Liver (tissue), 9 donors: Measurements from ENCODE around the genes VPREB1, DDTL, DDT and GSTT4.

- PRO-cap, 5 experiments, result no peak in any of the 5 experiments
- RAMPAGE, long total RNA, 2 experiments, result no peak in any of the 2 experiments
- RRBS, result no CpG with 5 or more reads among the region's 18 CpGs
Observed at GRCh38 chr22:21958338-21959102, 5.9 kb upstream of the PPM1F start.

GRCh38 chr22:22110783-22111703, 128.5 kb upstream of the TOP3B start:
- PRO-cap, 5 experiments, result peak in 1 of 5 experiments; most common minus-strand start chr22:22111246 (in 1)
- RAMPAGE, long total RNA, 2 experiments, result no peak in any of the 2 experiments
- RRBS, result no CpG with 5 or more reads among the region's 8 CpGs

GRCh38 chr22:22244446-22244994, at the start of gene VPREB1:
TSS of gene VPREB1 (plus strand) at chr22:22244786.
- PRO-cap, 5 experiments, result no peak in any of the 5 experiments
- RAMPAGE, long total RNA, 2 experiments, result no peak in any of the 2 experiments
- RRBS, result no CpG with 5 or more reads among the region's 15 CpGs

- PRO-cap, 5 experiments, result no peak in any of the 5 experiments
- RAMPAGE, long total RNA, 2 experiments, result no peak in any of the 2 experiments
- RRBS, result no CpG with 5 or more reads among the region's 3 CpGs
Observed at GRCh38 chr22:22286106-22286949, 41.7 kb downstream of the VPREB1 start.

GRCh38 chr22:22322325-22322761, 77.8 kb downstream of the VPREB1 start:
- PRO-cap, 5 experiments, result no peak in any of the 5 experiments
- RAMPAGE, long total RNA, 2 experiments, result no peak in any of the 2 experiments
- RRBS, result no CpG with 5 or more reads among the region's 6 CpGs

DNA sequence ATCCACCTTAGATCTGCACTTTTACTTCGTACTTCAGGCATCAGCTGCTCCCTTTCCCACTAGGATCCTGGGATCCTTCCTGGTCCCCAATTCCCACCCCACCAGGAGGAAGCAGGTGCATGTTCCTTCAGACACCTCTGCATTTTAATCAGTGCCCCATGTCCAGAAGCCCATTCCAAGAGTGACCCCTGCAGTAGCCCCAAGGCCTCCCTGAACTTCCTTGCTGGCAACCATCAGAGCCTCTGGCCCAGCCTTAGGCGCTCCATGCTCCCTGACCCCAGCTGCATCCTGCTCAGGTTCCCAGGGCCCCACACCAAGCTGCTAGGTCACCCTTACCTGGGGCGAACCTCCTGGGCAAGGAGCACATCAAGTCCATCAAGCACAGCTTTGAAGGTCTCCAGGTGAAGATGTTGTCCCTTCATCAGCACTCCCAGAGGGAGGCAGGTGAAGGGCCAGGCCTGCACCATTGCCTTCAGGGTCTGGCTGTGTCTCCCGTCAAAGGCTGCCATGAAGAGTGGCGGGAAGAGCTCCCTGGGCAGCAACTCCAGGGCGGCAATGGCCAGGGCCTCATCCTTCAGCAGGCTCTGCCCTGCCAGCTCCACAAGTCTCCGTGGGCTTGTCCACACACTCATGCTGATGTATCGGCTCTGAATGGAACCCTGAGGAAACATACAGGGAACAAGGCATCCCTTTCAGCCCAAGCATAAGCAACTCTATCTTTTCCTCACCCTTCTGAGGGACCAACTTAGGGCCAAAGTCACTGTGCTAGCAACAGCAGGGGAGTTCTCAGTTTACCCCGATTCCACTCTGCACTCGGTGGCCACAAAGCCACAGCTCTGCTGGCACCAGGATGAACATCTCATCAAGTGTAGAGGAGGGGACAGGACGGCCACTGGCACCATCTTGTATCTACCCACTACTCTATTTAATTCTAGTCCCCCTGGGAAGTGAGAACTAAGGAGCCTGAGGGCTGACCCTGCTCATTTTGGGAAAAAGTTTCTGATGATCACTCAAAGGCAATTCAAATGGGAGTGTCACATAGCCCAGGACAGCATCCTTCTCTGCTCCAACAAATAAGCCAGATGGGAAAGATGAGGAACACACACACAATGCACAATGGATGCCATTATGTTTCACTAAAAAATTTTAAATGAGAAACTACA, 8.3 kb downstream of the PRAME start:
- PRO-cap, 5 experiments, result no peak in any of the 5 experiments
- RAMPAGE, long total RNA, 2 experiments, result no peak in any of the 2 experiments
- RRBS, result no CpG with 5 or more reads among the region's 11 CpGs

- PRO-cap, 5 experiments, result no peak in any of the 5 experiments
- RAMPAGE, long total RNA, 2 experiments, result no peak in any of the 2 experiments
- RRBS, result 76% methylated on average over 2 of the region's 6 CpGs
Observed at GRCh38 chr22:22720717-22721412, 76.5 kb downstream of the GGTLC2 start.

GRCh38 chr22:22849803-22850232, 37.8 kb upstream of the IGLL5 start:
- PRO-cap, 5 experiments, result no peak in any of the 5 experiments
- RAMPAGE, long total RNA, 2 experiments, result no peak in any of the 2 experiments
- RRBS, result no CpG with 5 or more reads among the region's 2 CpGs

DNA sequence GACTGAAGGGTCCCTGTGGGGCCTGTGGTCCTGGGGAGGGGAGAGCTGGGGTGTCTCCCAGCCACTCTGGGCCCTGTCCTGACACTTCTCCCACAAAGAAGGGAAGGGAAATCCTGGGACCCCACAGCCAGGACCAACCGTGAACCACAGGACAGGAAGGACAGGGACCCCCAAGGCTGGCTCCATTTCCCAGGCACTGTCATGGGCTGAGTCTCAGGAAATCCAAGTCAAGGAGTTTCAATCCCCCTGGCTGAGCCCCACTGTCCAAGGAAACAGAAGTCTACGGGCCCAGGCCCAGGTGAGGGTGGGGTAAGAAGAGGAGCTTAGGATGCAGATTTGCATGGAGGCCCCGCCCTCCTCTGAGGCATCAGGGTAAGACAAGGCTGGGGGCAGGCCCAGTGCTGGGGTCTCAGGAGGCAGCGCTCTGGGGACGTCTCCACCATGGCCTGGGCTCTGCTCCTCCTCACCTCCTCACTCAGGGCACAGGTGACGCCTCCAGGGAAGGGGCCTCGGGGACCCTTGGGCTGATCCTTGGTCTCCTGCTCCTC, 31.4 kb upstream of the IGLL5 start:
- PRO-cap, 5 experiments, result no peak in any of the 5 experiments
- RAMPAGE, long total RNA, 2 experiments, result no peak in any of the 2 experiments
- RRBS, result no CpG with 5 or more reads among the region's 7 CpGs

- PRO-cap, 5 experiments, result no peak in any of the 5 experiments
- RAMPAGE, long total RNA, 2 experiments, result no peak in any of the 2 experiments
- RRBS, result no CpG with 5 or more reads among the region's 19 CpGs
Observed at GRCh38 chr22:23197663-23198629, 17.6 kb downstream of the BCR start.

DNA sequence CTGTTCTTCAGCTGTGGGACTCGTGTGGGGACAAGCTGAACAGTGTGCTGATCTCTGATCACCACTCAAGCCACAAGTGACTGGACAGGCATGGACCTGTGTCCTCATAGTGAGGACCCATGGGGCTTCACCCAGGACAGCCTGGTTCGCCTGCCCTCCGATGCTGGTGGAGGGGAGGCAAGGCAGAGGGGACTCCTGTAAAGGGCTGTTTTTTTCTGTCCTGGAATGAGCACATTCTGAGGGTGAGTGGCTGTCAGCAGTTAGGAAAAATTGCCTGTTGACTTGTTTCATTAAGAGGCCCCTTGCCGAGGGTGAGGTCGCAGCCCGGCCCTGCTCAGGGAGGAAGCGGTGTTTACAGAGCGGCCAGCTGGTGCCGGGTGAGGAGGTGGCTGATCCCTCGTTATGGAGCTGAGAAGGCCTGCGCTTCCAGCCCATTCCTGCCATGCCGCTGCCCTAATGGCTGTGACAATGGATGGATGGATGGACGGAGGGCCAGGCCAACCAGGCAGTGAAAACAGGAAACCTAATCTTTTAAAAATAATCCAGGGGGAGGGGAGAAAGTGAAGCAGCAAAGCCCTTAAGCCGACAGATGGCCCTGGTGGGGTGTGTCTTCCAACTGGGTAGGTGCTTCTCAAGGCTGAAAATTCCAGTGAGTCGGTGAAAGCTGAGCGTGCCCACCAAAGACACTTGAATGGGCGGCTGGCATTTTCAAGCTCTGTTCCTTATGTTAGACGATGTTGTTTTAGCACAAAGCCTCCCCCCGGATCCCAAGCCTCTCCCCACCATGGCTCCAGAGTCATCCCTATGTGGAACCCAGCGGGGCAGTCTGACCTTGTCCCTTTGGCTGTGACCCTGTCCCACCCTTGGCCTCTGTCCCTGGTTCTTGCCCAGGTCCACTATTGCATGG, 38.5 kb downstream of the BCR start:
- PRO-cap, 5 experiments, result no peak in any of the 5 experiments
- RAMPAGE, long total RNA, 2 experiments, result no peak in any of the 2 experiments
- RRBS, result 27% methylated on average over 4 of the region's 20 CpGs

DNA sequence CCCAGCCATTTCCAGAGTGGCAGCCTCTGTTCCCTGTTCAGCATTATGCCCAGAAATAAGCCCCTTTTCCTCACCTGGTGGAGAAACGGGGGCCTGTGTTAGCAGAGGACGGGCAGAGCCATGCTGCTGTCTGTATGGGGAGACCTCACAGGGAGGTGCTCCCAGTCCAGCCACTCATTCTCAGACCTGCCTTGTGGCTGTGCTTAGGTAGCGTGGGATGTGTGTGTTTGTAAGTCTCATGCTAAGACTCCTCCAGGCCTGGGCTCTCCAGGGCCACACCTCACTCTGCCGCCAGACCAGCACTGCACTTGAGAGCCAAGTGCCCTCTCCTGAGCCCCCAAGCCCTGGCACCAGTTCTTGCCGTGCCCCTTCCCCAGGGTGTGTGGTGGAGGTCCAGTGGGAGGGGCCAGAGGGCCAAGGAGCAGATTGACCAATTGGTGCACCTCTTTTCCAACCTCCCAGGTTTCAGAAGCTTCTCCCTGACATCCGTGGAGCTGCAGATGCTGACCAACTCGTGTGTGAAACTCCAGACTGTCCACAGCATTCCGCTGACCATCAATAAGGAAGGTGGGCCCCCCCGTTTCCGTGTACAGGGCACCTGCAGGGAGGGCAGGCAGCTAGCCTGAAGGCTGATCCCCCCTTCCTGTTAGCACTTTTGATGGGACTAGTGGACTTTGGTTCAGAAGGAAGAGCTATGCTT, 108.9 kb downstream of the BCR start:
- PRO-cap, 5 experiments, result no peak in any of the 5 experiments
- RAMPAGE, long total RNA, 2 experiments, result no peak in any of the 2 experiments
- RRBS, result no CpG with 5 or more reads among the region's 10 CpGs

DNA sequence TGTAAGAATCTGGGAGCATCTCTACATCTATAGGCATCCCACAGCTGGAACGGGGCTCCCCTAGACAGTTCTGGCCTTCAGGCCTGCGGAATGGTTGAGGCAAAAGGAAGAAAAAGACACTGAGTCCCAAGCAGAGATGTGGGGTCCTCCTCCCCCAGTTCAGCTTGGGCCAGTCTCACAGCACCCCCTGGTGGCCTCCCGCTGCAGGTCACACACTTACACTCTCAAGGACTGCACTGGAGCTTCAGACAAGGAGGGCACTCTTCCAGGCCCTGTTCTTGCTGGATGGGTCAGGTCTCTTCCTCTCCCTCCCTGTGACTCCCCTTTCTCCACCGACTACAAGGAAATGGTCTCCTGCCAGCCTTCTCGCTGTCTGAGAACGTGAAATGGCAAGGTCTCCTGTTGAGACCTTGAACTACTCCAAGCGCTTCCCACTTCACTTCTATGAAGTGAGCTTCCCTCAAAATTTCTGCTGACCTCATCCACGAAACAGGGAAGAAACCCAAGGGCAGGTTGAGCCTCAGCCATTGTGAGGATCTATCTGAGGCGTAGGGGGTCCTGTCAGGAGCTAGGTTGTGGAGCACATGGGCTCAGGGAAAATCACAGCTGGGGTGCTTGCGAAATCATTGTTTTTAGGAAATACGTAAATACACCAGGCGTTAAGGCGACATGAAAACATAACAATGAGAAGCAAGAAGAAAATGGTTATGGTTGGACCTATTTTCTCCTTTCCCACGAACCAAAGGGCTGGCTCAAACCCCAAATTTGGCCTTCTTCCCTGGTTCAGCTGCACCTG, 11.2 kb upstream of the IGLL1 start:
- PRO-cap, 5 experiments, result no peak in any of the 5 experiments
- RAMPAGE, long total RNA, 2 experiments, result no peak in any of the 2 experiments
- RRBS, result no CpG with 5 or more reads among the region's 14 CpGs

GRCh38 chr22:23688480-23689115, 2.2 kb upstream of the RGL4 start:
- PRO-cap, 5 experiments, result no peak in any of the 5 experiments
- RAMPAGE, long total RNA, 2 experiments, result no peak in any of the 2 experiments
- RRBS, result no CpG with 5 or more reads among the region's 10 CpGs

DNA sequence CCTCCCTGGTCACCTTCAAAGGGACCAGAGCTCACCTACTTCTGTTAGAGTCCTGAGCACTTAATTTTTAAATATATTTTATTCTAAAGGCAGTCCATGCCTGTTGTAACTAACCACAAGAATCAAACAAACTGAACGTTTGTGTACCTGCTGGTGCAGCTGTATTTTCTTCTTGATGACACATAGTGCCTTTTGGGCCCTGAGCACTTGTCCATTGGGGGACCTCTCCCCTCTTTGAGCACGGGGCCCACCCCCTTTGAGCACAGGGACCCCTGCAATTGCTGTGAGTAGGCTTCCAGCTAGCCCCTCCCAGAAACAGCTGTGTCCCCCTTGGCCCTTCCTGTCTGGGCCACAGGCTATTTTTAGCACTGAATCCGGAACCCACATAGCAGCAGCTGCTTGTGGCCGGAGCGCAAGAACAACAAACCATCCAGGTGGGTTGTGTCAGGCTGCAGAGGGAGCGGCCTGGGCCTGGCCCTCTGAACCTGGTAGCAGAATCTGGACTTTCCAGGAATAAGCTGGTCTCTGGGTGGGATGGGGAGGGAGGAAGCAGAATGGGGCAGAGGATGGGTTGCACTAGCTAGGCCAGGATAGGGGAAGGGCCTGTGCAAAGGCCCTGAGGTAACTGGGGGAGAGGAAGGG, 5.6 kb upstream of the DERL3 start:
- PRO-cap, 5 experiments, result no peak in any of the 5 experiments
- RAMPAGE, long total RNA, 2 experiments, result no peak in any of the 2 experiments
- RRBS, result no CpG with 5 or more reads among the region's 6 CpGs

DNA sequence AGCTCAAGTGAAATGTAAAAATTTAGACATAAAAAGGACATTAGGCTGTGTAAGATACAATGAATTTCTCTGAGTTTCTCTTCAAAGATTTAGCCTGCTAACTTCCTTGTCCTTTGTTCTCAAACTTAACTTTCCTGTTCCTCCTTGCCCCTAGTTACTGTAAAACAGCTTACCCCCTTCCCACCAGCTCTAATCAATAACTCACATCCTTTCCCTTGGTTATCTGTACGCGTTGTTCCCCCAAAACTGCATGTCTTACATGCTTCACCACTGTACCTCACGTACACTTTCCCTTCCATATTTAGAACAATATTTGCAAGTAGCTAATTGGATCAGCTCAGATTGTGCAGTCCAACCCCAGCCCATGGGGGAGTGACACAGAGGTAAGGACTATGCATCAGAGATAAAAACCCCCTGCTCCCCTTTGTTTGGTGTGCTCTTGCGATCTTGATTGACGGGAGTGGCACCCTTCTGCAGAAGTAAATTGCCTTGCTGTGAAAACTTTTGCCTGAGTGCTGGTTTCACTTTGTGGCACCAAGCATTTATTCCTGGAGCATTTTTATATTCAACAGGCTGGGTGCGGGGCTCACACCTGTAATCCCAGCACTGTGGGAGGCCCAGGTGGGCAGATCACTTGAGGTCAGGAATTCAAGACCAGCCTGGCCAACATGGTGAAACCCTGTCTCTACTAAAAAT, 30.9 kb downstream of the MIF start:
- PRO-cap, 5 experiments, result no peak in any of the 5 experiments
- RAMPAGE, long total RNA, 2 experiments, result no peak in any of the 2 experiments
- RRBS, result no CpG with 5 or more reads among the region's 6 CpGs

GRCh38 chr22:23966727-23967136, at the start of gene DDTL:
TSS of gene DDTL (plus strand) at chr22:23966888.
- PRO-cap, 5 experiments, result no peak in any of the 5 experiments
- RAMPAGE, long total RNA, 2 experiments, result start-site peak on the plus strand in 1 of 2 experiments, at chr22:23966902-23966908 at its widest, 19 reads per replicate
- RRBS, result no CpG with 5 or more reads among the region's 33 CpGs

DNA sequence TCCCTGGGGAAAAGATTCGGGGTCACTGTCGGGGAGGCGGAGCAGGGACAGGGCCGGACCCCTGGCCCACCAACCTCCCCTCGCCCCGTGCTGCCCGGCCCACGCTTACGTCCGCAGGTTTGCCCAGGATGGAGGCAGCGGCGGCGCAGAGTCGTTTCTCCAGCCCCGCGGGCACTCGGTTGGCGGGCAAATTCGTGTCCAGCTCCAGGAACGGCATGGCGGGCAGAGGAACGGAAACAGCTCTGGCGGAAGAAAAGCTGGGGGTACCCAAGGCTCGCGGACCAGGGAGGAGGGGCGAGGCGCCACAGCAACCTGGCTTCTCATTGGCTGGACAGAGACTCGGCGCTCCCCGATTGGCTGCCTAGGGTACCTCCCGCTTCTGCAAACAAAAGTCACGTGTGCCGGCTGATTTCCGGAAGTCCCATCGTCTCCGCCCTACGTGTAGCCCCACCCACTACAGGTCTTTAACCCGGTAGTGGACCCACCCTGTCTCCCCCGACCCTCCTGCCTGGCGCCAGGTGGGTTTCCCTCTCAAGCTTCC, at the start of gene DDT:
Gene DDT, minus strand, starts transcription at position 244 of the 541 bp plus-strand sequence.
- PRO-cap, 5 experiments, result peak in 2 of 5 experiments; most common minus-strand start position 238 of the sequence (in 1)
- RAMPAGE, long total RNA, 2 experiments, result start-site peak on the minus strand in 2 of 2 experiments, centred at positions 235 to 238 of the sequence, 728 to 4,201 reads per replicate
- RRBS, result no CpG with 5 or more reads among the region's 40 CpGs

- PRO-cap, 5 experiments, result no peak in any of the 5 experiments
- RAMPAGE, long total RNA, 2 experiments, result no peak in any of the 2 experiments
- RRBS, result no CpG with 5 or more reads among the region's 15 CpGs
Observed at GRCh38 chr22:24005091-24005803, at the start of gene GSTT4. TSS of gene GSTT4 (minus strand) at chr22:24005453.

- PRO-cap, 5 experiments, result no peak in any of the 5 experiments
- RAMPAGE, long total RNA, 2 experiments, result no peak in any of the 2 experiments
- RRBS, result no CpG with 5 or more reads among the region's 26 CpGs
Observed at GRCh38 chr22:24183169-24183962, 2.1 kb downstream of the SUSD2 start.